HepG2 (cell line): ENCODE results near the genes SLC25A24 and FNDC7.

DNA sequence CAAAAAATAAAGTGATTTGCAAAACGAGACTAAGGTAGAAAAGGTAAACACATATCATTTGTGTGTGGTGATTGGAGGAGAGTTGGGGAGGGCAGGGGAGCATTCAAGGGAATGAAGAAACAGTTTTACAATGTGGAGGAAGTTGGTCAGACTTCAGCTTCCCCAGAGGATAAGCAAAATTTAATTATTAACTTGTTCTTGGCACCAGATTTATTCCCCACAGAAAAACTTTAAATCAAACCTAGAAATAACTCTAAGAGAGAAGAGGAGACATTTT, 75.8 kb upstream of the VCAM1 start:
- RRBS, 2 experiments, result no CpG with 5 or more reads among the region's 1 CpG
CAGE:
- cytosol, long polyA minus RNA, result no peak
- cytosol, long polyA plus RNA, result no peak
- long polyA plus RNA, result no peak
- nucleus, long polyA minus RNA, result no peak
- nucleus, long polyA plus RNA, result no peak

DNA sequence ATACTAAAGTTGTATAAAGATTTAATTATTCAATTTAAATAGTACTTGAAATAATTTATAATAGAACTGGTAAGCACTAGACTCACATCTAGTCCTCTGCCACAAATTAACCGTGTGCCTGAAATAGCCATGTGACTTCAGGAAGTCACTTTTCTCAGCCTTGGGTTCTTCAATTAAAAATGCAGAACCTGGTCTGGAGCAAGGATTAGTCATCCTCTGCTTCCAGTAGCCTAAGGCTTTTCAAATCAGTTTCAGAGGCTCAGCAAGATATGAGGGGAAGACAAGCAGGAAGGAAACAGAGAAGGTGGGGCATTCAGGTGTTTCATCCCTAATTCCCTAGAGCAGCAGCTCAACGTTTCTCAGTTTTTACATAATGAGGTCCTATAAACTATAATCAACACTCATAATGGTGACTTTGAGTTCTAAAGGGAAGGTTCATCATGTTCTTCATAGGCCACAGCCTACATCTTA, 23.0 kb downstream of the DPH5 start:
- RRBS, 2 experiments, result no CpG with 5 or more reads among the region's 2 CpGs
CAGE:
- cytosol, long polyA minus RNA, result no peak
- cytosol, long polyA plus RNA, result no peak
- long polyA plus RNA, result no peak
- nucleus, long polyA minus RNA, result no peak
- nucleus, long polyA plus RNA, result no peak

- RRBS, 2 experiments, result no CpG with 5 or more reads among the region's 3 CpGs
CAGE:
- cytosol, long polyA minus RNA, result no peak
- cytosol, long polyA plus RNA, result no peak
- long polyA plus RNA, result no peak
- nucleus, long polyA minus RNA, result no peak
- nucleus, long polyA plus RNA, result no peak
Observed at GRCh38 chr1:101162452-101162753, 74.4 kb upstream of the S1PR1 start.

GRCh38 chr1:102920182-102920547, 188.2 kb downstream of the COL11A1 start:
- RRBS, 2 experiments, result no CpG with 5 or more reads among the region's 1 CpG
CAGE:
- cytosol, long polyA minus RNA, result no peak
- cytosol, long polyA plus RNA, result no peak
- long polyA plus RNA, result no peak
- nucleus, long polyA minus RNA, result no peak
- nucleus, long polyA plus RNA, result no peak

GRCh38 chr1:103106788-103107407, 1.4 kb downstream of the COL11A1 start:
- RRBS, 2 experiments, result no CpG with 5 or more reads among the region's 19 CpGs
CAGE:
- cytosol, long polyA minus RNA, result no peak
- cytosol, long polyA plus RNA, result no peak
- long polyA plus RNA, result no peak
- nucleus, long polyA minus RNA, result no peak
- nucleus, long polyA plus RNA, result no peak

DNA sequence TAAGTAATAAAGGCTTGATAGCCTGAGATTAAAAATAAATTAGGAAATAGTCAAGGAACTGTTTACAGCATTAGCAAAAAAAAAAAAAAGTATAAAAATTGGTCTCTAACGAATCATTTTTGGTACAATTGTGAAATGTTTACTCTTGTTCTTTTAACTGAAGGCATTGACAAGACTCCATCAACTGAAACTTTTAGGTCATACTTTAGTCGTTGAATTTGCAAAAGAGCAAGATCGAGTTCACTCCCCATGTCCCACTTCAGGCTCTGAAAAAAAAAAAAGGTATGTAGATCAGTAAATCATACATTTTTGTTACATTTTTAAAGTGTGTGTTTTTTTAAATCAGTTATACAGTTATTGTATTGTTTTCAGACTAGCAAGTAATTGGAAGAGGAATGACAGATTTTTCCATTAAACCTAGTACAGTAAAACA, 8.1 kb downstream of the RNPC3 start:
- RRBS, 2 experiments, result no CpG with 5 or more reads among the region's 3 CpGs
CAGE:
- cytosol, long polyA minus RNA, result no peak
- cytosol, long polyA plus RNA, result no peak
- long polyA plus RNA, result no peak
- nucleus, long polyA minus RNA, result no peak
- nucleus, long polyA plus RNA, result no peak

GRCh38 chr1:103561519-103561997, 9.8 kb upstream of the AMY2B start:
- RRBS, 2 experiments, result no CpG with 5 or more reads among the region's 3 CpGs
CAGE:
- cytosol, long polyA minus RNA, result no peak
- cytosol, long polyA plus RNA, result no peak
- long polyA plus RNA, result no peak
- nucleus, long polyA minus RNA, result no peak
- nucleus, long polyA plus RNA, result no peak

DNA sequence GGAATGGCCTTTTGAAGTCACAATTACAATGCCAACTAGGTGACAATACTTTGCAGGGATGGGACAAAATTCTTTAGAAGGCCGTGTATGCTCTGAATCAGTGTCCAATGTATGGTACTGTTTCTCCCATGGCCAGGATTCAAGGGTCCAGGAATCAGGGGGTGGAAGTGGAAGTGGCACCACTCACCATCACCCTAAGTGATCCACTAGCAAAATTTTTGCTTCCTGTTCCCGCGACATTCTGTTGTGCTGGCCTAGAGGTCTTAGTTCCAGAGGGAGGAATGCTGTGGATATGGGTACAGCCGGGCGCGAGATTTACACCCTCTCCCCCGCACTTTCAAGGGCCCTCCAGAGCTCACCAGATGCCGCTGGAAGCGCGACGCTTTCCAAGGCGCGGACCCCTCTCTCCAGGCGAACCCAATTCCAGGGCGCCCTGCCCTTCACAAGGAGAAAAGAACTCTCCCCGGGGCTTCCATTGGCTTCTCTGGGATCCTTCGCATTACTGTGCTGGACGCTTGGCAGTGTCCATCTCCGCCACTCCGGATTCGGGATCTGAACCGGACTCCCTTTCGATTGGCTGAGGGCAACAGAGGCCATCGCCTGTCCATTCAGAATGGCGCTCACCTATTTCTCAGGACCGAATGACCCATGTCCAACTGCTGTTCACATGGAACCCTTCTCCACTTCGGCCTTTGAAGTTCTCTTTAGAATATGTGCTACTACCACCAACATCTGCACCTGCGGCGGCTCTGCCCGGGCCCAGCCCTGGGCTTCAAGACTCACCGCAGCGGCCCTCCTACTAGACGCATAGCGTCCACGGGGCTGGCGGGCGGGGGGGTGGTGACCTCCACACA, 394.6 kb downstream of the VAV3 start:
- RRBS, 2 experiments, result 97 to 98% methylated on average over 5 of the region's 37 CpGs
CAGE:
- cytosol, long polyA minus RNA, result no peak
- cytosol, long polyA plus RNA, result no peak
- long polyA plus RNA, result no peak
- nucleus, long polyA minus RNA, result no peak
- nucleus, long polyA plus RNA, result no peak

DNA sequence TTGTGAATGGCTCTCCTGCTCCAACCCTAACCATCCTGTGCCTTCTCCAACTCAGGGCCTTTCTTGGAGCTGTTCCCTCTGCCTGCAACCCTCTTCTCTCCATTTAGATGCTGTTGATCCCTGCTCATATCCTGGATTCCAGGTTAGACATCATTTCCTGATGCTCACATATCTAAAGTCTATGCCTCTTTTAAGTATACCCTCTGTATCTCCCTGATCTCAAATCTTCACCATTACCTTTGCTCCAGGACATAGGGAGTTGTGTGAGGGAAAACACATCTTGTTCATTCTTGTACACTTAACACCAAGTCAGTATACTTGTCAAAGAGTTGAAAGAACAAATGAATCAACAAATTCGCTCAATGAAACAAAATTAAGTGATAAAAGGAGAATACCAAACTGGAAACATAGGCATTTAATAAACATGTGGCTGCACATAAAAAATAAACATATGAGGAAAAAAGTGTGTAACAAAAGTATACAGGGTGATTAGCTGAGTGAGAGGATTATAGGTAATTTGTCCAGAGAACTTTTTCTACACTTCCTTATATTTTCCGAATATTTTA, 291.5 kb downstream of the VAV3 start:
- RRBS, 2 experiments, result no CpG with 5 or more reads among the region's 2 CpGs
CAGE:
- cytosol, long polyA minus RNA, result no peak
- cytosol, long polyA plus RNA, result no peak
- long polyA plus RNA, result no peak
- nucleus, long polyA minus RNA, result no peak
- nucleus, long polyA plus RNA, result no peak

DNA sequence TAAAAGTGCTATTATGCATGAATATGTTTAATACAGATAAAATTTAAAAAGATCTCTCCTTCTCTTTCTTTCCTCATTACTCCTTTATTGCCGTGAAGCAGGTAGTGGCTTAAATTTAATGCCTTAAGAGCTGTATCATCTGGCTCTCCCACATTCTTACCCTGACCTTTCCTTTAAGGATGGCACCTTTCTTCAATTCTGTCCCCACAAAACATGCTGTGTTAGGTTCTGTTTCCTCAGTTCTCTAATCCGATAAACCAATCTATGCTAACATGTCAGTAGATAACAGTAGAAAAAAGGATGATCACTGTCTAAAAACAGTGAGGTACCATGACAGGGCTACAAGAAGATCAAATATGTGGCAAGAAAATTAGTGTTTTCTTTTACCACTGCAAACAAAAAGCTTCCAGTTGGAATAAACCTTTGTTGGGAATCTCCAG, 289.5 kb downstream of the VAV3 start:
- RRBS, 2 experiments, result no CpG with 5 or more reads among the region's 2 CpGs
CAGE:
- cytosol, long polyA minus RNA, result no peak
- cytosol, long polyA plus RNA, result no peak
- long polyA plus RNA, result no peak
- nucleus, long polyA minus RNA, result no peak
- nucleus, long polyA plus RNA, result no peak

- RRBS, 2 experiments, result no CpG with 5 or more reads among the region's 7 CpGs
CAGE:
- cytosol, long polyA minus RNA, result no peak
- cytosol, long polyA plus RNA, result no peak
- long polyA plus RNA, result no peak
- nucleus, long polyA minus RNA, result no peak
- nucleus, long polyA plus RNA, result no peak
Observed at GRCh38 chr1:107685718-107686310, 279.2 kb downstream of the VAV3 start.

GRCh38 chr1:107804104-107804558, 160.8 kb downstream of the VAV3 start:
- RRBS, 2 experiments, result no CpG with 5 or more reads among the region's 1 CpG
CAGE:
- cytosol, long polyA minus RNA, result no peak
- cytosol, long polyA plus RNA, result no peak
- long polyA plus RNA, result no peak
- nucleus, long polyA minus RNA, result no peak
- nucleus, long polyA plus RNA, result no peak

DNA sequence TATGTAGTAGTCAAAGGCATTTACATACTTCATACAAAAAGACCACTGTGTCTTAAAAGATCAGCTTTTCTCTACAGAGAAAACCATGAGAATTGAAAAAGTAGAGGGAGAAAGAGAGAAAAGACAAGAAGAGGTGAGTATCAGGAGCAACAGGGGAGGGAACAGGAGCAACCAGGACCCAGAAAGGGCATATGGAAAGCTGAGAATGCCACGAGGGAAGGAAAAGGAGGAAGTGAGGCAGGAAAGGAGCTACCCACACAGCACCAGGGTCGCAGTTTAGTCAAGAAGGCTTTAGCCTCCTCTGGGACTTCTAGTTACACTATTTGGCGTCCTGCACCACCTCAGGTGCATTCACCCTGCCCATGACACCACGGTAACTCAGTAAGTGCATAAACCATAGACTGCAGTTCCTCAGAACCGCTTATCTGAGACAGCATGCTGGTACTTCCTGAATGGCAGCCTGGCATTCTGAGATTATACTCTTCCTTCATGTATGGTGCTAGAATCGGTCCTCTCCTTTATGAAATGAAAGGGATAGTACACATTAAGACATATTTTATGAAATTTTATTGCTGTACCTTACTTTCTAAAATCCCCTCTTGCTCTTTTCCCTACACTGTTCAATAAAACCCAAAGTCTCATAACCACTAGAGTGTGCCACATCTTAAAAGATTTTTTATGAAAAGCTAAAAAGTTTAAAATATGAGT, 67.5 kb downstream of the VAV3 start:
- RRBS, 2 experiments, result no CpG with 5 or more reads among the region's 6 CpGs
CAGE:
- cytosol, long polyA minus RNA, result no peak
- cytosol, long polyA plus RNA, result no peak
- long polyA plus RNA, result no peak
- nucleus, long polyA minus RNA, result no peak
- nucleus, long polyA plus RNA, result no peak

GRCh38 chr1:107940936-107941562, 23.9 kb downstream of the VAV3 start:
- RRBS, 2 experiments, result no CpG with 5 or more reads among the region's 8 CpGs
CAGE:
- cytosol, long polyA minus RNA, result no peak
- cytosol, long polyA plus RNA, result no peak
- long polyA plus RNA, result no peak
- nucleus, long polyA minus RNA, result no peak
- nucleus, long polyA plus RNA, result no peak

DNA sequence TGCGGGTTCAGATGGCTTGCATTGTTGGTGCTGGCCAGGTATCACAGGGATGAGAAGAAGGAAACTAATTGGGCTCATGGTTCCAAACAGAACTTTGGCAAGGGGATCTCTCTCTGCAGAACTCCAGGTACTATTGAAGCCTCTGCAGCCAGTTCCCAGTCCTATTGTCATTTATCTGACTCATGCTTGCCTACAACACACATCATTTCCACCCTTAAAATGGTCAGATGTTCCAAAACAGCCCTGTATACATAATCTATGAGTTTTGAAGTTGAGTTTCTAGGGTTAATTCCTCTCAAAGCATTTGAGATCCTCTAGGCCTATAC, 88.6 kb upstream of the VAV3 start:
- RRBS, 2 experiments, result no CpG with 5 or more reads among the region's 1 CpG
CAGE:
- cytosol, long polyA minus RNA, result no peak
- cytosol, long polyA plus RNA, result no peak
- long polyA plus RNA, result no peak
- nucleus, long polyA minus RNA, result no peak
- nucleus, long polyA plus RNA, result no peak

GRCh38 chr1:108199699-108200576, at the start of gene SLC25A24:
Gene SLC25A24 (minus strand): TSS chr1:108200343.
- RRBS, 2 experiments, result 42 to 47% methylated on average over 15 of the region's 96 CpGs
CAGE:
- cytosol, long polyA minus RNA, result no peak
- cytosol, long polyA plus RNA, result no peak
- long polyA plus RNA, result no peak
- nucleus, long polyA minus RNA, result no peak
- nucleus, long polyA plus RNA, result no peak

GRCh38 chr1:108200577-108201264, 578 bp upstream of the SLC25A24 start:
- RRBS, 2 experiments, result no CpG with 5 or more reads among the region's 18 CpGs
CAGE:
- cytosol, long polyA minus RNA, result no peak
- cytosol, long polyA plus RNA, result no peak
- long polyA plus RNA, result no peak
- nucleus, long polyA minus RNA, result no peak
- nucleus, long polyA plus RNA, result no peak

DNA sequence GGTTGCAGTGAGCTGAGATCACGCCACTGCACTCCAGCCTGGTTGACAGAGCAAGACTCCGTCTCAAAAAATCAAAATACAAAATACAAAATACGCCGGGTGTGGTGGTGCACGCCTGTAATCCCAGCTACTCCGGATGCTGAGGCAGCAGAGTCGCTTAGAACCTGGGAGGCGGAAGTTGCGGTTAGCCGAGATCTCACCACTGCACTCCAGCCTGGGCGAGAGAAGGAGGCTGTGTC, 9.3 kb upstream of the FNDC7 start:
- RRBS, 2 experiments, result no CpG with 5 or more reads among the region's 11 CpGs
CAGE:
- cytosol, long polyA minus RNA, result no peak
- cytosol, long polyA plus RNA, result no peak
- long polyA plus RNA, result no peak
- nucleus, long polyA minus RNA, result no peak
- nucleus, long polyA plus RNA, result no peak

GRCh38 chr1:108712668-108713057, at the start of gene FNDC7:
Gene FNDC7 (plus strand): TSS chr1:108712908.
- RRBS, 2 experiments, result no CpG with 5 or more reads among the region's 7 CpGs
CAGE:
- cytosol, long polyA minus RNA, result no peak
- cytosol, long polyA plus RNA, result no peak
- long polyA plus RNA, result no peak
- nucleus, long polyA minus RNA, result no peak
- nucleus, long polyA plus RNA, result no peak

GRCh38 chr1:108722176-108722799, 9.6 kb downstream of the FNDC7 start:
- RRBS, 2 experiments, result no CpG with 5 or more reads among the region's 8 CpGs
CAGE:
- cytosol, long polyA minus RNA, result no peak
- cytosol, long polyA plus RNA, result no peak
- long polyA plus RNA, result no peak
- nucleus, long polyA minus RNA, result no peak
- nucleus, long polyA plus RNA, result no peak